Vein endothelial cell (primary cell): ENCODE data around the gene PWWP2B.

GRCh38 chr10:132142832-132143110 is 44.0 kb upstream of the DPYSL4 start:
- CAGE, long polyA plus RNA: no peak

- CAGE, long polyA plus RNA: no peak
Observed at GRCh38 chr10:132185675-132186033, 1.1 kb upstream of the DPYSL4 start.

DNA sequence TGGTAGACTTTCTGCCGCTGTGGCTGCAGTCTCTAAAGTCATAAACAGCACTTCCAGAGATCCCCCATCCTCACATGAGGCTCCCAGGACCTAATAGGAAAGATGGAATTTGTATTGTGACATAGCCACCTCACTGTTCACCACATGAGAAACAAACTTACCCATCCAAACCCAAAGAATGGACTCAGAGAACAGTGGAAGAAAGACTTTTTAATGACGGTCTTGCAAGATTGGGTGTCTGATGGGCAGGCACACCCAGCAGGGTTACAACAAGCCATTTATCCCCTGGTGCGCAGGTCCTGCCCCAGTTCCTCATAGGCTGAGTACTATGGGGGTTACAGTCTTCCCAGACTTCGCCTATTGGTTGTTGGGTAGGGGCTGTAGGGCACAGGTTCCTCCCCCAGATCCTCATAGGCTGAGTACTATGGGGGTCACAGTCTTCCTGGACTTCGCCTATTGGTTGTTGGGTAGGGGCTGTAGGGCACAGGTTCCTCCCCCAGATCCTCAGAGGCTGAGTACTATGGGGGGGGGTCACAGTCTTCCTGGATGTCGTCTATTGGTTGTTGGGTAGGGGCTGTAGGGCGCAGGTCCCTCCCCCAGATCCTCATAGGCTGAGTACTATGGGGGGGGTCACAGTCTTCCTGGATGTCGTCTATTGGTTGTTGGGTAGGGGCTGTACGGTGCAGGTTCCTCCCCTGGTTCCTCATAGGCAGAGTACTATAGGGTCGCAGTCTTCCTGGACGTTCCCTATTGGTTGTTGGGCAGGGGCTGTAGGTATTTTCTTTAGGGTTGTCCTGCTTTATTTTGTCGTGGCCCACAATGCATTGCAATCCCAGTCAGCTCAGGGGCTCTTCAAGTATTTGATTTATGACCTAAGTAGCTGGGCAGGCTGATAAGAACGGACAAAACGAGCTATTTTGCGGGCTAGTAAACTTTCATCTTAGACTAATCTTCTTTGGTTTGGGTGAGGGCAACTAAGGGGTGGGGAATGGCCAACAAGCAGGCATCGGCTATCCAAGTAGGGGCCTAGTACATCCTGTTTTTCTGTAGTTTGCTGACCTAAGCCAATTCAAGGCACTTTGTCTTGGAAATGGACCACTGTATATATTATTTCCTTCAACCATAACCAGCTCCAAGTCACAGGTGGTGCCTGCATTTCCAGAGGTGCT is 3.3 kb downstream of the LRRC27 start:
- CAGE, long polyA plus RNA: no peak

DNA sequence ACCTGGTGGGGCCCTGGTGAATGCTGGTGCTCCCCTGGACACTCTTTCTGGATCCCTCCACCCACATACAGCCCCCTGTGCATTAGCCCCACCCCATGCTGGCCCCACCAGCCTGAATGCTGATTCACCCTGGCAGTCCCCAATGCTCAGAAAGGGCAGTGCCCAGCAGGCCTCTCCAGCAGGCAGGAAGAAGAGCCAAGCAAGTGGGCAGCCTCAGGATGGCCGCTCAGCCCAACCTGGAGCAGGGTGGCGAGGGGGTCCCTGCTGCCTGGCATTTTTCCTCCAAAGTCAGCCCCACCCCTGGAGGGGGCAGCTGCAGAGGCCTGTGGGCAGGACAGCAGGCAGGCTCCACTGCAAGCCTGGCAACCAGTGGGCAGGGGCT is 1.7 kb upstream of the PWWP2B start:
- CAGE, long polyA plus RNA: no peak

GRCh38 chr10:132396900-132397974 is at the start of gene PWWP2B:
TSS of gene PWWP2B (plus strand) at chr10:132397200.
- CAGE, long polyA plus RNA: no peak

DNA sequence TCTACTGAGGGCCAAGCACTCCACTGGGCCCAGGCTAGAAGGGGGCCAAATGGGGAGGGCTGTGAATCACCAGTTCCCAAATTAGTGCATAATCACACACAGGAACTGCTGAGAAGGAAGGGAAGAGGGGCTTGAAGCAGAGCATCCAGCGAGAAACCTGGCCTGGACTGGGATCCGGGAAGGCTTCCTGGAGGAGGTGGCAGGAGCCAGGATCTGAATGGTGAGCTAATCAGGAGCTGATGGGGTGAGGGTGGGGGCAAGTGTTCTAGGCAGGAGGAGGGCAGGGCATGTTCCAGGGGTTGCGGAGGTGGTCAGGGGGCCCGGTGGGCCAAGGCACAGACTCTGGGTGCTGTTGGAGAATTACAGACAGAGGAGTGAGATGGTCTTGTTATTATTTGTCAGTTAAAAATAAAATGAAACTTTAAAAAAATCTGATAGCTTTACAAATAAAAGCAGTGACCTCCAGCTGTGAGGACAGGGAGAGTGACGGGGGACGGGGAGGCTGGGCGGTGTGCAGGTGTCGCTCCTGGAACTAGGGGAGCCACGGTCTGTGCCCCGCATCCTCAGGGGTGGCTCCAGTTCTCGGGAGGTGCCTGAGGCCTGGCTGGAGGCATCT is 12.8 kb downstream of the PWWP2B start:
- CAGE, long polyA plus RNA: no peak

DNA sequence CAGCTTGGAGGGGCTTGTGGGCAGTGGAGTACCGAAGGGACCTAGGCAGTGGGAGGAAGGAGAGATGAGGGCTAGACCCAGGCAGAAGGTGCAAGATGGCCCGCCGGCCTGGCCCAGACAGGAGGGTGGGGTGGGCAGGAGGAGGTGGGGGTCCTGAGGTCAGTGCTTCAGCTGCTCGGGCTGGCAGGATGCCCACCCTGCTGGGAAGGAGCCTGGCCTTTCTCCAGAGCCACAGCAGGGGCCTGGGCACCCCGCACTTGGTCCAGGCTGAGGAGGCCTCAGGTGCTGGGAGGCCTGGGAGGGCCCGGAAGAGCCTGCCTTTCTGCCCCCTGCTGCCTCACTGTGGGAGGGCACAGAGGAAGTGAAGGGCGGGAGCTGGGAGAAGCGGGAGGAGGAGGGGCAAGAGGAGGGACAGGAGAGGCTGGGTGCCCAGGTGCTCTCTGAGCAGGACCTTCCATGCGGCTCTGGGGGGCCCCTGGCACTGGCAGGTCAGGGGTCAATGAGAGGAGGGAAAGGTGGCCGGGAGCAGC is 49.7 kb downstream of the PWWP2B start:
- CAGE, long polyA plus RNA: no peak

DNA sequence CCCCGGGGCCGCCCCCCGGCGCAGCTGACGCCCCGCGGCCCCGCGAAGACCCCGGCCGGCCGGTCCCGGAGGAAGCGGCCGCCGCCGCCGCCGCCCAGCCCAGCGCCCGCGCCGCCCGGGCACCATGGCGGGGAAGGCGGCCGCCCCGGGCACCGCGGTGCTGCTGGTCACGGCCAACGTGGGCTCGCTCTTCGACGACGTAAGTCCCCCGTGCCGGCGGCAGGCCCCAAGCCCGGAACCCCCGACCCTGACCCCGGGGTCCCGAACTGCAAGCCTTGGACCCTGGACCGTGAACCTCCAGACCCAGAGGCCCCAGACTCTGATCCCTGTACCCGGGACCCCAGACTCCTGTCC is 363 bp downstream of the INPP5A start:
- CAGE, long polyA plus RNA: no peak

DNA sequence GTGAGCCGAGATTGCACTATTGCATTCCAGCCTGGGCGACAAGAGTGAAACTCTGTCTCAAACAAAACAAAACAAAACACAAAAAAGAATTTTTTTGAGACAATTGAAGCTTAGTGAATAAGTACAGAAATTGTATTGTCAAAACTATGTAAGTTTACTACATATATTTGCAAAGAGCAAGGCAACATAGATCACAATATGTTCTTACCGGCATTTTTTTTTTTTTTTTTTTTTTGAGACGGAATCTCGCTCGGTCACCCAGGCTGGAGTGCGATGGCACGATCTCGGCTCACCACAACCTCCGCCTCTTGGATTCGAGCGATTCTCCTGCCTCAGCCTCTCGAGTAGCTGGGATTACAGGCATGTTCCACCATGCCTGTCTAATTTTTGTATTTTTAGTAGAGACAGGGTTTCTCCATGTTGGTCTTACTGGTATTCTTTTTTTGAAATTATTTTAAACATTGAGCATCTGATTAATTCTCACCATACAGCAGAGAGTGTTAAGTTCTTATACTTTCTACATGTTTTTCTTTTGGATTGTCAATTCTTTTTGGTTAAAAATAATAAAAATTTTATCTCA is 31.2 kb downstream of the INPP5A start:
- CAGE, long polyA plus RNA: no peak

DNA sequence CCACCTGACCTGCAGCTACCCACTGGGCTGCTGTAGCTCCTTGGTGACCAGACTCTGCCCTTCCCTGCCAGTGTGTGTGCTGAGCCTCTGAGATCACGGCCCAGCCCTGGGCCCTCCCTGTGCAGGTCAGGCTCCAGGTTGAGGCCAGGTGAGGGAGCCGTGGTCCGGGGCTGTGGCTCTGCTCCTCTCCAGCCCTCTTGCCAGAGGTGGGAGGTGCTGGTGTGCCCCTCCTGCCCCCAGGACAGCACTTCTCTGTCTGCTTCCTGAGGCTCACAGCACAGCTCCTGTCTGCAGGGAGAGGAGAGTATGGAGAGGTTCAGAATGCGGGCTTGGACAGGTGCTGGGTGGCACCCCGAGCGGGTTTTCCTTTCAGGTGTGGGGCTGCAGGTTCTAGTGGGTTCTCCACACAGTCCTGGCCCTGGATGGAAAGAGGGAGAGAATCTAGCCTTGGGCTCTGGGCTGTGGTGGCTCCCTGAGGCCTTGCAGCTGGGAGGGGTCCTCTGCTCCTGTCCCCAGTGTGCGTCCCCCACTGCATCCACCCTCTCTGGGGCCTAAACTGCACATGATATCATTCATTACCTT is 38.5 kb downstream of the INPP5A start:
- CAGE, long polyA plus RNA: no peak

DNA sequence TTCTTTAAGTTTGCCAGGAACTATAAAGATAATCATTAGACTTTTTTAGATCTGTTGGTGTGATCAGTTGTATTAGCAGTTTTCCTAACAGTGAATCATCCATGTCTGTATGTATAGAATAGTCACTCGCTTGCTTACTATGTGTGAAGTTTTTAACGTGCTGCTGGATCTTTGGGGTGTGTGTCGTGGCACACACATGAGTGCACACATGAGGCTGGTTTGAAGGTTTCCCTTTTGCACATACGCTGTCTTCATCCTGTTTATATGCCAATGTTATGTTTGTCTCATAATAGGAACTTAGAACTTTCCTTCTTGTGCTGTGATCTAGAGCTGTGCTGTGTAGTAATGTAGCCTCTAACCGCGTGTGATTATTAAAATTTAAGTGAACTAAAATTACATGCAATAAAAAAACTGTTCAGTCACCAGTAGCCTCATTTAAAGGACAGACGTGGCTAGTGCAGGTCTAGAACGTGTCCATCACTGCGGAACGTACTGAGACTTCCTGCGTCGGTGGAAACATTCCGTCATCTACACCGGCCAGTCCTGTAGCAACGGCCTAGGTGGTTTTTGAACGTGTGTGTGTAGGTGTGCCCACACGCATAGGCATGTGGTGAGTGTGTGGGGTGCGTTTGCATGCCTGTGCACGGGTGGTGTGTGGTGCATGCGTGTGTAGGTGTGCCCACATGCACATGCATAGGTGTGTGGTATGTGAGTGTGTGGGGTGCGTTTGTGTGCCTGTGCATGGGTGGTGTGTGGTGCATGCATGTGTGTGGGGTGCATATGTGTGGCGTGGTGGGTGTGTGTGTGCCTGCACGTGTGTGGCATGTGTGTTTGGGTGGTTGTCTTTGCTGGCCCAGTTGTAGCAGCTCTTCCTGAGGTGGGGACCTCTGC is 56.5 kb downstream of the INPP5A start:
- CAGE, long polyA plus RNA: no peak

DNA sequence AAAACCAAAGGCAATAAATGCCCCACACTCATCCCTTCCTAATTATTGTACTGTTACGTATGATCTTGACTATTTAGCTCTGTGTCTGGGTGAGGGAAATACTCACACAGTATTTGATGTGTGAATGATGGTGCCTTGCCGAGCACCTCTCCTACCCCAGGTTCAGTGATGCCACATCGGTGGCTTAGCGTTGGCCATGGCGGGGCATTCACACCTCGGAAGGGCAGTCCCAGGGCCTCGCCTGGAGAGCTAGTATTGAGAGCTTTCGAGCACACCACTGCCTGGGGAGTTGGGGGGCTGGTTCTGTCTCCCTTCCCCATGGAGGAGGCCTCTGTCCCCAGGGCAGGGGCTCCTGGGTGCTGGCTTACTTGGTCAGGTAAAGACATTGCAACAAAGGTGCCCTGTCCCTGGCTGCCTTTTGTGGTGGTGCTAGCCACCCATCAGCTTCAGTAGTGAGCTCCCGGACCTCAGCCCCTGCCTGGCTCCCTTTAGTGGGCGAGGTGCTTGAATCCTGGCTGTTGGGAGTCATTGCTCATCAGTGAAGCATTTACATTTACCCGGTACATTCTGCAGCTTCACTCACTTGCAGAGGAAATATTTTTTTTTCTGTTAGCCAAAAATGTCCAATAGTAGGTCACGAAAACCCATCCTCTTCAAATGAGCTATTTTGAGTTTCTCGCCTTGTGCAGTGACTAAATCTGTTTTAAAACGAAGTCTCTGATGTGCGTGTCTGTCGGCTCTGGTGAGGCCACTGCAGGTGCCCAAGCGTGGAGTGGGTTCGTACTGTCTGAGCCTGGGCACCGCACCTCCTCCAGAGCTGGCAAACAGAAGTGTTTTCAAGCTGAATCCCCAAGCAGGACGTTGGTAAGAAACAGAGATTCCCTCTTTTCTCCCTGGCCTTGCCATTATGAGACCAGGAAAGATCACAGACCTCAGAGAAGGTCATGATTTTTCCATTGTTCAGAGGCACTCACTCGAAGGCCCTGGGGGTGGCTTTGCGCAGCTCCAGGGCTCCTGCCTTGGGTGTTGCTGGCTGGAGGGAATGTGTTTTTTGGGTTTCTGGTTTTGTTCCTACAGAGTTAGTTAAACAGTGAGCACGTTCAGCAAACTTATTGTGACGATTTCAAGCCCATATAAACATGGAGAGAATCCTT is 95.5 kb downstream of the INPP5A start:
- CAGE, long polyA plus RNA: no peak

GRCh38 chr10:132655211-132655751 is 117.7 kb downstream of the INPP5A start:
- CAGE, long polyA plus RNA: no peak

- CAGE, long polyA plus RNA: no peak
Observed at GRCh38 chr10:132702996-132703532, 82.9 kb downstream of the NKX6-2 start.

DNA sequence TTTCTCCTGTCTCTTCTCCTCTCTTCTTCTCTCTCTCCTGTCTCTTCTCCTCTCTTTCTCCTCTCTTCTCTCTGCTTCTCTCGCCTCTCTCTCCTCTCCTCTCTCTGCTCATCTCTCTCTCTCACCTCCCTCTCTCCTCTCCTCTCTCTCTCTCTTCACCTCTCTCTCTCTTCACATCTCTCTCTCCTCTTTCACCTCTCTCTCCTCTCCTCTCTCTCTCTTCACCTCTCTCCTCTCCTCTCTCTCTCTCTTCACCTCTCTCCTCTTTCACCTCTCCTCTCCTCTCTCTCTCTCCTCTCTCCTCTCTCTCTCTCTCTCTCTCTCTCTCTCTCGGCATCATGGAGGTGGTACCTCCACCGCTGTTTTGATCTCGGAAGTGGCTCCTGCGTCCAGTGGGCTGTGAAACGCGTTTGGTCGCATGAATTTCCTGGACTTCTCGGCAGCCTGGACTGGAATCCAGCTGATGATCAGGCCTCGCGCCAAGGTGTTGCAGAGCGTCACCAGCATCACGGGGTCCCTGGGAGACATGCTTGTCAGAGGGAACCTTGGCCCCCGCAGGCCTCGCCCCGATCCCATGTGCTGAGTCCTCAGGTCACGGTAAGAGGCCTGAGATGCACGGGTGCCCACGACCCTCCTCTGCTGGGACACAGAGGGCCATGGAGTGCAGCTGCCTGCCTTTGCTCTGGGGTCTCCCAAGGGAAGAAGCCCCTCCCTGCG is 29.9 kb downstream of the CFAP46 start:
- CAGE, long polyA plus RNA: no peak

DNA sequence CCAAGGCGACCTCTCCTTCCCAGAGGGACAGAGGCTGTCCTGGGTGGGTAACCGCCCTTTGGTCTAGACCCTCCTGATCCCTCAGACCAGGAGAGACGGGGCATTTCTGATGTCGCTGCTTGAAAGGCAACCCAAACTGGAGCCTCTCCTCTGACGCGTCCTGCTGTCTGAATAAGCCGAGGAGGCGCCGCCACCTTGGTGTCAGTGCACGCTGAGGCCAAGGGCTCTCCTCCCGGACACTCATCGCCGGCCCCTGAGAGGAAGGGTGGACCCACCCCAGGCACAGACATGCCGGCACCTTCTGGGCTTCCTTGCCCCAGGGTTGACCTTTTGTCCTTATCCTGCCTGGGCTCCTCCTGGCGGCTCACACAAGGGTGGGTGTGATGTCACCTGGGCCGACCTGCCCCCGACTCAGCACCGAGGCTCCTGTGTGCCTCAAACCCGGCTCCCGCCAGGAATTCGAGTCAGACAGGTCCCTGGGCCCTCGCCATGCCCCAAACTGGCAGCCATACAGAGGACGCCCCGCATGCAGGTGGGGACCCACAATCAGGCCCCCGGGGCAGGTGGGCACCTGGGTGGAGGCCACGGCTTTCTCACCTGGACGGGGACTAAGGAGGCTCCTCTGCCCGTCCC is 17.7 kb upstream of the CFAP46 start:
- CAGE, long polyA plus RNA: no peak

- CAGE, long polyA plus RNA: no peak
Observed at GRCh38 chr10:132961935-132962651, 19.7 kb upstream of the CFAP46 start.

GRCh38 chr10:132964729-132965875 is 22.7 kb upstream of the CFAP46 start:
- CAGE, long polyA plus RNA: no peak

DNA sequence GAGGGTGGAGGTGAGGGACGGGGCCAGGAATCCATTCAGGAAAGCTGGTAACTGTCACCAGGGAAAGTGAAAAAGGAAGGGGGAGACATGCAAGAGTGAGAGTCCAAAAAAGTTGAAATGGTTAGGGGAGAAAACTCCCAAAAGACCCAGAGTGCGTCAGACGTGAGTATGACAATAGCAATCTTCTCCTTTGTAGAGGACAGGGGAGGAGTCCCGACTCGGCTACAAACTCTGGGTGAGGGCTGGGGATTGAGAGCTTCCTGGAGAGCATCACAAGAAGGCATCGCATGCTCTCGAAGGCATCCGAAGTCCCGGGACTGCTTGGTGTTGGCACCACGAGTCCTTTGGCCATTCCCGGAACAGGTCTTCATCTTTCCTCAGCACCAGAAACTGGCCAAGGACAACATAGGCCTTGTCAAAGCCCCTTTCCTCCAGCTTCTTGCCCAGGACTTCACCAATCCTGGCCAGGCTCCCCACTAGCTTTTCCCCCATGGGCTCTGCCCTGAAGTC is 2.7 kb upstream of the PRAP1 start:
- CAGE, long polyA plus RNA: no peak

GRCh38 chr10:133428904-133429332 is 4.5 kb upstream of the SPRN start:
- CAGE, long polyA plus RNA: no peak